ENCODE measurements around the gene NSG1.

GRCh38 chr4:3956207-3956646 lies 190.0 kb downstream of the ADRA2C start:
- RRBS: no CpG with 5 or more reads among the region's 29 CpGs

DNA sequence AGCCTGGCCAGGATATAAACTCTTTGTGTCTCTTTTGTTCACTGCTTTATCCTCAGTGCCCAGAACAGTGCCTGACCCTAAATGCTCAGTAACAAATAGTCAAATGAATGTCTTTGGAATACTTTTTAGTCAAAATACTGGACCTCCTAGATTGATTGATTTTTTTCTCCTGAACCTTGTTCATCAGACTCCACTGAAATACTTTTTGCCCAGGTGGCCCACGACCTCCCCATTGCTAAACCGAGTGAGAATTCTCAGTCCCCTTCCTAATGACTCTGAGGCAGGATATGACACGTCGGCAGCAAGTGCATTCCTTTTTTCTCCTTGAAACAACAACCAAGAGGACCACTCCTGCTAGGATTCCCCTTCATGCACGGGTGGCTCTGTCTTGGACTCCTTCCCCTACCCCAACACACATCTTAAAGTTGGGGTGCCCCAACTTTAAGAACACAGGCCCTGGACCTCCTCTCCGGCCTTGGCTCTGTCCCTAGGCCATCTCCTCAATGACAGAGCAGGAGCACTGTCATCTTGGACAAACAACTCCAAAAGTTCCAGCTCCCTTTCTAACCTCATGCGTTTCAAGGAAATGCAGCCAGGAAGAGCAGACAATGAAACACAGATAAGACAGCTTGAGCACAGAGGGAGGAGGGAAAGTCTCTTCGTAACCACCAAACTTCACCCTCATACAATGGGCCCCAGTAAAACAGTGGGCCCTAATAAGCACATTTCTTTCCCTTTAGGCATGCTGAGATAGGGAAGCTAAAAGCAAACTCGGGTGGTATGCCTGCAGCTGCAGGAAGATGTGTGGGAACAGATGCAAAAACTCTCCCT lies 33.8 kb downstream of the ZBTB49 start:
- RRBS: no CpG with 5 or more reads among the region's 9 CpGs

GRCh38 chr4:4386621-4387294 lies at the start of gene NSG1:
NSG1 (plus strand) TSS chr4:4387102.
- RRBS: 1% methylated on average over 61 of the region's 85 CpGs

DNA sequence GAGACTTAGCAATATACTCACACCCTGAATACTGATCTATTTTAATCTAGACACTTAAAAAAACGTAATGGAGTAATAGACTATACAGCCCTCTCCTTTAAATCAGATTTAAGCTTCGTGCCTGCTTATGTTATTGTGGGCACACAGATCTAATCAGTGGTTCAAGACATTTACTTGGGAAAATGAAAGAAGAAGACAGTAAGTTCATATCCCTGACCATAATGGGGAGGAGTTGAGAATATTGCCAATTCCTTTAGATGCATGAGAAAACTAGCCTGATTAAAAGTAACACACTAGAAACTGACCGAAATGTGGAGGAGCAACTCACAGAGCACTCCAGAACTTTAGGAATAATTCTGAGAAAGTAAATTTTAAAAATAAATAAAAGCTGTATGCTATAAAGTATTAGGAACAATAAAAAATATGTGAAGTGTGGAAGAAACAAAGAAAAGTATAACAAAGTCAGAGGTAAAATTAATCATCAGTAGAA lies 19.5 kb downstream of the STX18 start:
- RRBS: no CpG with 5 or more reads among the region's 3 CpGs

GRCh38 chr4:4982005-4982334 lies 37.3 kb downstream of the CYTL1 start:
- RRBS: no CpG with 5 or more reads among the region's 5 CpGs

- RRBS: 100% methylated on average over 1 of the region's 21 CpGs
Measured at GRCh38 chr4:5730600-5731535, 19.9 kb downstream of the EVC start.

GRCh38 chr4:5752449-5752755 lies 41.4 kb downstream of the EVC start:
- RRBS: no CpG with 5 or more reads among the region's 9 CpGs

DNA sequence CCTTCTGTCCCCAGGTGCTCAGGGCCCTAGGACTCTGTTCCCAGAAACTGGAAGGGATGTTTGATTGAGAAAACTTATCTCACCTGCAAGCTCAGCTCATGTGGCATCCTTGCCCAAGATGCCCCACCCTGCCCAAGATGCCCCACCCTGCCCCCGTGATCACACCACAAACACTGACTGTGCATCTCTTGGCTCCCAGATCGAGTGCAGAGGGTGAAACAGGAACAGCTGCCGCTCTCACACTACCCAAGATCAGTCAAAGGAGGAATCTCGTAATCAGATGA lies 27.8 kb downstream of the JAKMIP1 start:
- RRBS: no CpG with 5 or more reads among the region's 4 CpGs

DNA sequence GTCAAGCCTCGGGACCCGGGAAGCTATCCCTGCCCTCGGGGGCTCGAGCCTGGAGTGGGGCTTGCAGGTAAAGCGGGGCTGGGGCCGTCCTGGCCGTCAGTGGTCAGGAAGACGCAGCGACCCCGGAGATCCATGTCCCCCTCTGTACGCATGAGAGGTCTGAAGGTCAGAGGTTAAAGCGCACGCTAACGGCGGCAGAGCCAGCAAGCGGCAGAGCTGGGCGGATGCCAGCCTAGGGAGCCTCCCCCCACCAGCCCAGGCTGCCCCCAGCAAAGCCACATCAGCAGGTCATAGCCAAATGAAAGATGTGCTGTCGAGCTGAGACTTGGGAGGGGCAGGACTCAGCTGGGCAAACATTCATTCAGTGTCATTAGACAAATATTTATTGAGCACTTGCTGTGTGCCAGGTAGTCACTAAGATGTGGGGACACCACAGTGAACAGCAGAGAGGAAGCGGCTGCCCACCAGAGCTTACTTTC lies 563 bp upstream of the JAKMIP1 start:
- RRBS: 7% methylated on average over 8 of the region's 19 CpGs

GRCh38 chr4:6276938-6277767 lies 7.5 kb downstream of the WFS1 start:
- RRBS: 87% methylated on average over 3 of the region's 24 CpGs

DNA sequence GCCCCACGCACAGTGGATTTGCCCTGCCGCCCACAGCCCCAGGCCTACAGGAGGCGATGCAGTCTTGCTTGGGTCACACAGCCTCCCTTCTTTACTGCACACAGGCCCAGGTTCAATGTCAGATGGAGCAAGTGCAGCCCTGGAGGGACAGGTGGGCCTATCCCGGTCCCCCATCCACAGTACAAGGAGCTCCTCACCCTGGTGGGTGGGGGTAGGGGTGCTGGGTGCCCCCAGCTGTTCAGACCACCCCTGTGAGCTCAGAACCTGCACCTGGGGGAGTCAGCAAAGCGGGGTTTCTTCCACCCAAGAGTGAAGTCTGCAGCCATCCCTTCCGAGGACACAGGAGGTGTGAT lies 87.8 kb downstream of the WFS1 start:
- RRBS: no CpG with 5 or more reads among the region's 6 CpGs

DNA sequence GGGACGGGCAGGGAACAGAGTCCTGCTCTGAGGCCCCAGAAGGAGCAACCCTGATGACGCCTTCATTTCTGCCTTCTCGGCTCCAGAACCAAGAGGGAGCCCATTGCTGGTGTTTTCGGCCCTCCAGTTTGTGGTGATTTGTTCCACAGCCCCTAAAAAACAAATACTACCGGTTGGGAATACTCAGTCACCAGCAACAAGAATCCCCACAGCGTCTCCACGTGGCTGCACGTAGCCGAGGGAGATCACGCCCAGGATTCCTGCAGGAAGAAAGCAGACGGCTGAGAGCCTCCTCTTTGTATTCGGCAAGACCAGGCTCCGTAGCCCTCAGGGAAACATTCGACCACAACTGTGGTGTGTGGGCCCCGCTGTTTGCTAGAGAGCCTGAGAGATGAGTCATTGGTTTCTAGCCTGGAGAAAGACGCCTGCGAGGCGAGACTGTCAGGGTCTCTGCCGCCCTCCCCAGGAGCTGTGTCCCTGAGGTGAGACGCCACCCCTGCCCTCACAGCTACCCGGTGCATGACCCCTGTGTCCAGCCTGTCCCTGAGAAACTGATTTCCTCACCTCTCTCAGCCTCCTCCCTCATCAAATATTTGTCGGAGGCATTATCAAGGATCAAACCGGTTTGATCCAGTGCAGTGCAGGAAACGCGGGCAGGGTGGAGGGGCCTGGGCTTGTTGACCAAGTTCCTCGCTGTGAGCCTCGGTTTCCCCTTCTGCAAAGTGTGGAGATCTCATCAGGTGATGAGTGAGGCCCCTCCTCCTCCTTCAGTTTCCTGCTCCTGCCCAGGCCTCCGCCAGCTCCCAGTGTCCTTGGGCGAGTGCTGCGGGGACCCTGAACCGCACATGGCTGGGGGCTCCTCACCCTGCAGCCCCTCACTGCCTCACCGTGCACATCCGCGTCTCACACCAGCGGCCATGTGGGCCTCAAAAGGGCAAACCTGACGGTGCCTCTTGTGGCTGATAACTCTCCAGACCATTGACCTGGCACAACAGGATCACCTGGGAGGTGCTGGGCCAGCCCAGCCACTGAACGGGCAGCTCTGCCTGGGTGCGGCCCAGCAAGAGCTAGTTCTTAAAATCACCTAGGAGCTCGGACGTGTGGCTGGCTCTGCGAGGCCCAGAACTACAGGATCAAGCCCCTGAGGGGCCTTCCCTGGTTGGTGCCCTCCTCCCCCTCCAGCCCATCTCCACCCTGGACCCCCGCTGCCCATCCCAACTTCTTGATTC lies 4.5 kb upstream of the S100P start:
- RRBS: 37% methylated on average over 3 of the region's 42 CpGs

GRCh38 chr4:6695659-6696261 lies 2.1 kb downstream of the S100P start:
- RRBS: 0% methylated on average over 1 of the region's 13 CpGs

DNA sequence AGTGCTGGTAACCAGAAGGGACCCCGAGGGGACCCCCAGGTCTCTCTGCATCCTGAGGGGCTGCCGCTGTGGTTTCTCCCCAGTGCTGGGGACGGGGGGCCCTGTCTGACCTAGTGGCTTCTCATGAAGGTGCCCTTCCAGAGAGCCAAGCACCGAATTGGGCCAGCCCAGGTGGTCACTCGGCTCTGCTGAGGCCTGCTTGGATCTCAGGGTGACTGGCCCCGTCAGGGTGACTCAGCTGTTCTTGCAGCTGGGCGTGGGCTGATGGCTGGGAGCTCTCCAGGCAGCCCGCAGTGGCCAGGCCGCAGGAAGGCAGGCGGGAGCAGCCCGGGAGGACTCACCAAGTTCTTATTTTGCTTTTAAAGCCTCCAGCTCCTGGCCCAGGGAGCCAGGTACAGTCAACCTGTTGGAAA lies 16.6 kb downstream of the BLOC1S4 start:
- RRBS: no CpG with 5 or more reads among the region's 11 CpGs

DNA sequence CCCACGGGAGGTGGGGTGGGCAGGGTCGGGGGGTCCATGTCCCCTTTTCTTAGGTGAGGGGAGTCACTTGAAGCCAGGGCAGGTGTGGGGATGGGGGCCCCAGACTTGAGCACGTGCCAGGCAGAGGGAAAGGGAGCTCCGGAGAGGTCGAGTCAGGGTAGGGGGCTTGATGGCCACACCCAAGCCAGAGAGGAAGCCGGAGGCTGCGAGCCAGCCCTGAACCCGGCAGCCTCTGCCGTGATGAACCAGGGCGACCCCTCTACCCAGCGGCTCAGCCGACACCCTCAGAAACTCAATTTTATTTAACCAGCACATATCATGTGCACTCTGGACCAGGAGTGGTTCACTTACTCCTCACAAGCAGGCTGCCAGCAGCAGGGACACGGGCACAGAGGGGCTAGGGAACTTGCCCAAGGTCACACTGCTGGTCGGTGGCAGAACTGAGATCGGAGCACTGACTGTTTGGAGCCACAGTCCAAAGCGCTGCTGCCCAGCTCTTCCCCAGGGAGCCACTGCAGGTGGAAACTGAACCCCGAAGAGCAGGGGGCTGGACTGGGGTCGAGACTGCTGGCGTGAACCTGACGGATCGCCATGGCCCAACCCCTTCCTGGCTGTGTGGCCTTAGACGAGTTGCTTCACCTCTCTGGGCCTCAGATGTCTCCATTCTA lies 32.4 kb upstream of the KIAA0232 start:
- RRBS: 44% methylated on average over 3 of the region's 22 CpGs

- RRBS: 40% methylated on average over 7 of the region's 16 CpGs
Measured at GRCh38 chr4:6767663-6768177, 14.8 kb upstream of the KIAA0232 start.

DNA sequence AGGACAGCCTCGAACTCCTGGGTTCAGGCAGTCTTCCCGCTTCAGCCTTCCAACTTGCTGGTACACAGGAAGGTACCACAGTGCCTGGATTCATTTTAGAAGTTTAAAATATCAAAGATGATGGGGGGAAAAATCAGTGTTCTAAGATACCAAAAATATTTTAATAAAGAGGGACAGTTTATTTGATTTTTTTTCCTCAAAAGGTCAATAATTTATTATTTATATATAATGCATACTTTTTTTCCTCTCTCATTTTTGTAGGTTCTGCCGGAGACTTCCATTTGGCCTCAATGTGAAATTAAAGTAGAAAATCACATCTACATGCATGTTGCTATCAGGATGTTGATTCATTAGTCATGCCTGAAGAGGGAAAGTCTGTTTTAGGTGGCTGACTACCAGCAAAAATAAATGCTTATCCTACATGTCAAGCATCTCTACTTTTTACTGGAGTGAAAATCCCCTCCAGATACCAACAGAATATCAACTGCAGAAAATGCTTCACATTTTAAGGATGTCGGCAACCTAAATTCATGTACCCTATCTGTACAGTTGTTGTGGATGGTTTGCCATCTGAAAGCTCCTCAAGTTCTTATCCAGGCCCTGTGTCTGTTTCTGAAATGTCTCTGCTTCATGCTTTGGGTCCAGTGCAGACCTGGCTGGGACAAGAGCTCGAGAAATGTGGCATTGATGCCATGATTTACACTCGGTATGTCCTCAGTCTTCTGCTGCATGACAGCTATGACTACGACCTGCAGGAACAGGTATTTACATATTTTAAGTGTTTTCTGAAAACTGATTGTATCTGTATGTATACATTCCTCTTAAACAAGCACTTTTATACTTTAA lies 41.6 kb downstream of the KIAA0232 start:
- RRBS: no CpG with 5 or more reads among the region's 7 CpGs

DNA sequence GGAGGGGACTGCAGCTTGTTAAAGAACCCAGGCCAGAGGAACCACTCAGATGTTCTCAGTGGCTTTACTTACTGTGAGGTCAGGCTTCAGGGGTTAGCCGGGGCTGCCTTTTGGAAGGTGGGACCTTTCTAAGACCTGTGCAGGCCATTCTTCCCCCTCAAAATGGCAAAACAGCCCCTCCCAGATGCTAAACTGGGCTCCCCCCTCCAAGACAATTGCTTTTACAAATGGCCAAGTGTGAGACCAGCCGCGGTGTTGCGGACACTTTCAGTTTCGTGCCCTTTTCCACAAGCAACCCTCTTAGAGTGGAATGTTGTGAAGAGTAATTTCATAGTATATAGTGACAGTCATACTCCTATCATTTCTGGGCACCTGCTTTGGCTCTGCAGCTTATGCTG lies 54.8 kb downstream of the CCDC96 start:
- RRBS: no CpG with 5 or more reads among the region's 5 CpGs

- RRBS: no CpG with 5 or more reads among the region's 2 CpGs
Measured at GRCh38 chr4:7005756-7006150, 37.0 kb downstream of the CCDC96 start.

DNA sequence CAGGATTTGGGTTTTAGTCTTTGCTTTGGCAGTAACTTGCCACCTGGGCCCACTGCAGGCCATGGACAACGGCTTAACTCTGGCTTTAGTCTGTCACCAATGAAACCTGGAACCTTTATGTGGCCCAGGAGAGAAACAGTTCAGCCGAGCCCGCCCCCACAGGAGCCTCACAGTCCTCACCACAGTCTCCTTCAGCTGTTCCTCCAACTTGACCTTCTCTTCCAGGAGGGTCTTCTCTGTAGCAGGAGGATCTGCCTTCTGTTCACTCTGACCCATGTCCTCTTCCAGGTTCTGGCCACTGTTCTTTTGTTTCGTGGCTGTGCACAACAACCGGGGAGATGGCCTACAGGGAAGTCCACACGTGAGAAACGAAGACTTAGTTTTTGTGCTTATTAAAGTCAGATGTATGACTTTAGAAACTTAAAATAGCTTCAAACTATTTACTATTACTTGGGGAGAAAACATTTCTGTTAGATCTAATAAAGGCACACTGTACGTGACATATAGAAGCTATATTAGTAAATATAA lies 3.9 kb downstream of the GRPEL1 start:
- RRBS: no CpG with 5 or more reads among the region's 8 CpGs

Measured in zone of skin (tissue), 1 donor.